Measurements from ENCODE around the genes DFFB and KCNAB2.

GRCh38 chr1:3654674-3655130 lies 2.4 kb downstream of the TP73 start:
- RRBS: no CpG with 5 or more reads among the region's 17 CpGs

DNA sequence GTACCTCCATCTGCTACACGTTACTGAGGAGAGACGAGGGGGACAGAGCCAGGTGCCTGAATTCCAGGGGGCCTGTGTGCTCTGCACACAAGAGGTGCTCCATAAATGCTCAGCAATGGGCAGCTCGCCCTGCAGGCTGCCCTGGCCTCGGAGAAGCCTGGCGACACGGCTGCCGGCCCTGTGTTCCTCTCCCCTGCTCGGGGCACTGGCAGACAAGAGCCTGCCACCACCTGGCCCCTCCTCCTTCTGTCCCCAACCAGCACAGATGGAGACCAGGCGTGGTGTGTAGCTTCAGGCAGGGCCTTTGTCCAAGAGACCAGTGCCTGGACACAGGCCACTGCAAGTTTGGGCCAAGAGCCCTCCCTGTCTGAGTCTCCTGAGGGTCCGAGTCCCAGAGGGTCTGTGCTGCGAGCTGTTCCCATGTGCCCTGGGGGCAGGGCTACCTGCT lies 33.0 kb upstream of the CCDC27 start:
- RRBS: no CpG with 5 or more reads among the region's 11 CpGs

DNA sequence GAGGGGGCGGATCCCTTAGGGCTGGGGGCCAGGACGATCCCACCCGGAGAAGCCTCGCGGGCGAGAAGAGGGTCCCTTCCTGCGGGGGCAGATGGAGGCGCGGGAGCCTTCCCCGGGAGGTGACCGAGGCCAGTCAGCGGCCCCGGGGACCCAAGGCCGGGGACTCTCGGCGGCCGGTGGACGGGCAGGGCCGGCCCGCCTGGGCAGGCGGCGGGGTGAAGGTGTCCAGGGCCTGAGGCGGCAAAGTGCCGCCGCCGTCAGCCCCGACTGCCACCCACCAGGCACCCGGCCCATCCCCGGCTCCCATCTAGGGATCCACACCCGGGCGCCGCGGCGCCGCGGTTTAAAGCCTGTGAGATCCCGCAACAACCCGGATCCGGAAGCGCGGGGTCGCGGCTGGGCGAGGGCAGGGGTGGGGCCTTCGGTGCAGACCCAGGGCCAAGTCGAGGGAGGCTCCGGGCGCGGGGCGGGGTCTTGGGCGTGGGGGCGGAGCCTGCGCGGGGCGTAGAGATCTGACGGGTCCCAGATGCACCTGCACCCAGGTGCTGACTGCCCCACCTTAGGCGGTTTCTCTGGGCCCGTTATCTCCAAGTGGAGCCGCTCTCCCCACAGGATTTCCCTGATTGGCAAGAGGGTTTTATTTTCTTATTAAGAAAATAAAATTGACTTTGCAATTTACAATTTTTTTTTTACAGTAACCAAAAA lies 5.1 kb upstream of the CCDC27 start:
- RRBS: under 1% methylated on average over 34 of the region's 59 CpGs

DNA sequence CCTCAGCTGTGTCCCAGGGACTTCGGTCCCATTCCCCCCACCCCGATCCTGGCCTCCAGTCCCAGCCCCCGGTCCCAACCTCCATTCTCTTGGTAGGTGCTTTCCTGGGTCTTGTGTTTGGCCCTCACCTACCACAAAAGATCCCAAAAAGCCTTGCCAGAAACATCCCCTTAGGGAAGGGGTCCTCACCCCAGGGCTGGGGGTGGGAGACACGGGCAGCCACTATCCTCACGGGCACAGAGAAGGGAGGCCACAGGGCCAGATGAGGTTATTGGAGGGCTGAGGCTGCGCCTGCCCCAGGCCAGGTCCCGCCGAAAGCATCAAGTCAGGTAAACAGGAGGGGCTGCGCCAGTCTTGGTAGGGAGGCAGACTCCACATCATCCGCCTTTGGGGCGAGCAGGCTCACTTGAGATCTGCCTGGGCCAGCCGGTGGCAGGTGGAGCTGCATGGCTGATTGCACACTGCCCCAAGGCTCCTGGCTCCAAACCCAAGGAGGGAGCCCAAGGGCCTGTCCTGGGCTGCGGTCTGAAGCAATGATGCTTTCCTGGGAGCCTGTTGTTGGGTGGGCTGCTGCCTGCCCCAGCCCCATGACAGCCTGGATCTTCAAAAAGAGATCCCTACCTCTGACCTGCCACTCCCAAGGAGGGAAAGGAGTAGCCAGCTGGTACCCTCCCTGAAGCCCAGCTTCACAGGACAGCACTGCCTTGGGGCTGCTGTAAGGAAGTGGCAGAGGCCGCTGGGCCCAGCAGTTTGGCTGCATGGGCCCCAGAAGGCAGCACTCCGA lies 4.5 kb downstream of the SMIM1 start:
- RRBS: 36% methylated on average over 2 of the region's 15 CpGs

GRCh38 chr1:3778790-3779766 lies 6.5 kb downstream of the SMIM1 start:
- RRBS: 47% methylated on average over 1 of the region's 27 CpGs

DNA sequence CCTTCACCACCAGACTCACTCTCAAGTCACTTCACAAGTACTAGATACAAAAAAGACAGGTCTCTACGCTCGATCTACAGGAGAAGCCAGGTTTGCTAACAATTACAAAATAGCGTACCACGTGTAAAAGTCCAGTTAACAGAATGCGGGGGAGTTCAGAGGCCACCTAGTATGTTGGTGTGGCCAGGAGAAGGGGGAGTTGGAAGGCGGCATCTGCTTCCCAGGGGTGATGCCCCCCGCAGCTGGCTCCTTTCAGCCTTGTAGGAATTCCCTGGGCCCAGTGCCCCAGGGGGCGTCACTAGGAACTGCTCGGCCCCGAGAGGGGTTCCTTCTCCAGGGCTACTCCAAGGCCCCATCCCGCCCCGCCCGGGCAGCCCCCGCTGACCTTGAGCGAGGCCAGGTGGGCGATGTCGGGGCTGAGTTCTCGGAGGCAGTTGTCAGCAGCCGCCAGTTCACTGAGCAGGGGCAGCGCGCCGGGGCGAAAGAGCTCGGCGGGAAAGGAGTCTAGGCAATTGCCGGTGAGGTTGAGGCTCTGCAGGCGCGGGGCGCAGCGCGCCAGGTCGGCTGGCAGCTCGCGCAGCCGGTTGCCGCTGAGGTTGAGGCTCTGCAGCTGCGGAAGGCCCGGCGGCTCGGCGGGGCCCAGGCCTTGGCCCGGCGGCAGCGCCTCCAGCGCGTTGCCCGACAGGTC lies 677 bp downstream of the LRRC47 start:
- RRBS: under 1% methylated on average over 26 of the region's 47 CpGs

DNA sequence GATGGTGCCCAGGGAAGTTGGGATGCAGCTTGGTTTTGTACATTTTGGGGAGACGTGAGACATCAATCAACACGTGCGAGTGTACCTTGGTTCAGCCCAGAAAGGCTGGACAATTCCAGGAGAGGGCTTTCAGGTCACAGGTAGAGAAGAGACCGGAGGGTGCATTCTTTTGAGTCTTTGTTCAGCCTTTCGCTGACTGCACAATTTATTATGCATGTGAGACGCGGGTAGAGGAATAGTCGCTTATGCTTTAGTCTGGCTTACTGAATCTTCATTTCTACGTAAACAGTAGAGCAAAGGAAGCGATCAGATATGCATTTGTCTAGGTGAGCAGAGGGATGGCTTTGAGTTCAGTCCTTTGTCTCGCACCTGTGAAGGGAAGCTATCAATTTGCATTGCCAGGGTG lies 499 bp upstream of the LRRC47 start:
- RRBS: no CpG with 5 or more reads among the region's 11 CpGs

- RRBS: no CpG with 5 or more reads among the region's 12 CpGs
These were observed 20.7 kb downstream of the CEP104 start for GRCh38 chr1:3836332-3836762.

GRCh38 chr1:3856741-3858012 lies at the start of gene DFFB:
TSS of gene DFFB (plus strand) at chr1:3857476.
- RRBS: 1% methylated on average over 20 of the region's 116 CpGs

DNA sequence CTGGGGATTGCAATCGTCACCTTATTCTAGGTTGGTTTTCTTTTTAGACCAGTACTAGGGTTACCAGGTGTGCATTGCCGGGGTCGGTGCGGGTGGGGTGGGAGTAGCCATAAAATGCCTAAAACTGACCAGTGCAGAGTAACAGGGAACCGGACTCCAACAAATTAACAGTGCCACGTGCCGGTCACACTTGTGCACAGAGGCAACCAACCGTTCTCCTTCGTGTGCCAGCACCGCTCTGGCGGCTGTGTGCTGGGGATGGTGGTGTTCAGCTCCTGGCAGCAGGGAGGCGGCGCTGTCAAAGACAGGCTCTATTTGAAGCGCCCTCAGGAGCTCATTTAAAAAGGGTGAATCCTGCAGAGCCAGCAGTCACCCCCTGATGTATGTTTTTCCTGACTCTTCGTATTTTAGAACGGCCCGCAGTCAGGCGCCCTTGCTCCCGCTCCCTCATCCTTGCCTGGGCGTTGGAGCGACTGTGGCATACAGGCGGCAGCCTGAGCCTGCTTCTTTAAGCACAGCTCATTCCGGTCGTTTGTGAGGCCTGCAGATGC lies 912 bp downstream of the DFFB start:
- RRBS: 27% methylated on average over 6 of the region's 24 CpGs

- RRBS: no CpG with 5 or more reads among the region's 7 CpGs
These were observed 19.9 kb downstream of the C1orf174 start for GRCh38 chr1:3880124-3880570.

- RRBS: no CpG with 5 or more reads among the region's 36 CpGs
These were observed 571 bp upstream of the C1orf174 start for GRCh38 chr1:3900555-3901131.

- RRBS: no CpG with 5 or more reads among the region's 22 CpGs
These were observed 42.6 kb upstream of the C1orf174 start for GRCh38 chr1:3942529-3943277.

- RRBS: no CpG with 5 or more reads among the region's 18 CpGs
These were observed 75.7 kb downstream of the AJAP1 start for GRCh38 chr1:4730009-4730665.

DNA sequence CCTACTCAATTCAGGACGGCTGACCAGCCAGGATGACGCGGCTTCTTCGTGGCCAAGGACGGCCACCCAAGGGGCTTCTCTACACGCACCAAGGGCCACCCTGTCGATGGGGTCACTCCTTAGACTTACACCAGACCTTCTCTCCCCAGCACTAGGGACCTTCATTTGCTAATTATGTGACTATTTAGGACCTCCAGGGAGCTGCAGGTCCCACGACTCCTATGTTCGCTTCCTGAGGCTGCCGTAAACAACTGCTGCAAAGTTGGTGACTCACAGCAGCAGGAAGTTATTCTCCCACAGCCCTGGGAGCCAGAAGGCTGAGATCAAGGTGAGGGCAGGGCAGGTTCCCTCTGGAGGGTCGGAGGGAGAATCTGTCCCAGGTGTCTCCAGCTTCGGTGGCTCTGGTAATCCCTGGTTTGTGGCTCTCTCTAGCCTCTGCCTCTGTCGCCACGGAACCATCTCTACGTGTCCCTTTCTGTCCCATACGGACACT lies 135.8 kb downstream of the NPHP4 start:
- RRBS: no CpG with 5 or more reads among the region's 16 CpGs

DNA sequence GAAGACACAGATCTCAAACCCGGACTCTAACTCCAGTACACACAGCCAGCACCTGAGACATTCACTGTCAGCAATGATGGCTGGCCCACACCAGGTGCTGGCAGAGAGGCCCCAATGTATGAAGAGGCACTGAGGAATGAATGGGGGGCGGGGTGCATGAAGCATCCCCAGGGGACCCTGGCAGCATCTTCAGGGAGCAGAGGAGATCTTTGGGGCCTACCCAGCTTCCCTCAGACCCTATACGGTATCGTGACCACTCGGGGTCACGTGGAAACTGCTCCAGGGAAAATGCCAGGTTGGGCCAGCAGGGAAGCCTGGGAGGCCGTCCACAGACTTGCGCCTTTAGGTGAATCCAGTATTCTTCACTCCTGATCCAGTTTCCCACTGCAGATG lies 84.3 kb downstream of the NPHP4 start:
- RRBS: no CpG with 5 or more reads among the region's 8 CpGs

GRCh38 chr1:6025124-6025834 lies 20.4 kb upstream of the KCNAB2 start:
- RRBS: no CpG with 5 or more reads among the region's 12 CpGs

DNA sequence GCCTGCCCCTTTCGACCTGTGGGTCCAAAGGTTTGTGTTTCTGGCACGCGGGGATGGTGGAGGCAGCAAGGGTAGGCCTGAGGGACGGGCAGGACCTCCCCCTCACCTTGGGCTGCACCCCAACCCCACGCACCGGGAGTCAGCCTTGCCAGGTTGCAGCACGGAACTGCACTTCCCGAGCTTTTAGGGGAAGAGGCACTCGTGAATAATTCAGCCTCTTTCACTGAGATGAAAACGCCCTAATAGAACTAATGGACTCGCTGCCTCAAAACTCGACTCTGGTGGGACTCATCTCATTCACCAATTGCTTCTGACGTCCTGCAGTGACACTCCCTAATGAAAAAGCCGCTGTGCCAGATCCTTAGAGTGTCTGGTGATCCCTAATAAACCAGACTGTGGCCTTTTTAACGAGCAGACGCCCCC lies at the start of gene KCNAB2:
Gene KCNAB2 (plus strand): TSS at position 138 of the 423 bp plus-strand sequence.
- RRBS: no CpG with 5 or more reads among the region's 16 CpGs

DNA sequence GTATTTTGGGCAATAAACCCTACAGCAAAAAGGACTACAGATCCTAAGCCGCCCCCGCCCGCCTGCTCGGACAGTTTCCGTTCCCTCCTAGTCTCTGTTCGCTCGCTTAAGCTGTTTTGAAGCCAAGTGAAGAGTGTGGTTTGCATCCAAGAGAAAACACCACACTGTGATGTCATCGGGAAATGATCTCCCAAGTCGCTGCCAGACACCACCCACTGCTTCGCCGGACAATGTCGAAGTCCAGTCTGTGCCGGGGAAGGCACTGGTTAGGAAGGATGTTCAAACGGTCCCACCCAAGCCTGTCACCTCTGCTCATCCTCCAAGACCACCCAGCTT lies 52.8 kb downstream of the KCNAB2 start:
- RRBS: no CpG with 5 or more reads among the region's 14 CpGs

- RRBS: no CpG with 5 or more reads among the region's 20 CpGs
These were observed 25.5 kb downstream of the CHD5 start for GRCh38 chr1:6154676-6155040.

Measured in epithelial cell of prostate (primary cell).